Diencephalon (tissue), 2 donors: ENCODE data around the gene CEND1.

DNA sequence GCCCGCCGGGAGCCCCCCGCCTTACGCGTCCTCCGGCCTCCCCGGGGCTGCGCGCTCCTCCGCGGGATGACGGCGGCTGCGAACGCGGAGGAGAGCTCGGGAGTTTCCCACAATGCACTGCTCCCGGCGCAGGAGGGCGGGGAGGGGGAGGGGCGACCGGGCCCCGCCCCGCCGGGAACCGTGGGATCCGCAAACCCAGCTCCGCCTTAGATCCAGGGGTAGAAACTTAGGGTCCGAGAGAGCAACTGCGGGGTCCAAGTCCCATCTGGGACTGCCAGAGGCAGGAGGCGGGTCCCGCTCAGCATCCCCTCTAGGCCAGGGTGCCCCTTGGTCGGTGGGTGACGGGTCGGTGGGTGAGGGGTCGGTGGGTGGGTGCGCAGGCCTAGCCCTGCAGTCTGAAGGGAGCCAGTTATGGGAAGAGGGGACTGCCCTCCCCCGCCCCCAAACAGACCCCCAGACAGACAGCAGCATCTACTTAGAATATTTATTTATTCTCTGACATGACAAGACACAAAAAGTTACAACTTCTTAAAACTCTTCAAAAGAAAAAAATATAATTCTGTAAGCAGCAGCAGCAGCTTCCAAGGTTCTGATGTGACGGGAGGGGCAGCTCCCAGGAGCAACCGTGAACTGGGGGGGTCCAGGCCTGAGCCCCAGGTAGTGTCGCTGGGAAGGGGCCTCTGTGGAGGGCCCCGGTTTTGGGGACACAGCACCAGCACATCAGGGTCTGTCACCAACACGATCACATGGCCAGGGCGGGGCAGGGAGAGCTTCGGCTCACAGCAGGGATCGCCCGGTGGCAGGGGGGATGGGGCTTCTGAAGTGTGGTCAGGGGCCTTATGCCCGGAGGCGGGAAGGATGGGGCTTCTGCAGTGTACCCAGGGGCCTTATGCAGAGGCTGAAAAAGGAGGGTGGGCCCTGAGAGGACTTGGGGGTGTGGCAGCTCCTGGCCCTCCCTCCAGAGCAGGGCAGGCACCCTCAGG lies at the start of gene CEND1:
CEND1 (minus strand) TSS at position 86 of the 983 bp plus-strand sequence.
- RAMPAGE, long total RNA, result start-site peak on the minus strand centred at position 79 of the sequence, 36 bp wide, 801 and 522 reads in 2 replicates

DNA sequence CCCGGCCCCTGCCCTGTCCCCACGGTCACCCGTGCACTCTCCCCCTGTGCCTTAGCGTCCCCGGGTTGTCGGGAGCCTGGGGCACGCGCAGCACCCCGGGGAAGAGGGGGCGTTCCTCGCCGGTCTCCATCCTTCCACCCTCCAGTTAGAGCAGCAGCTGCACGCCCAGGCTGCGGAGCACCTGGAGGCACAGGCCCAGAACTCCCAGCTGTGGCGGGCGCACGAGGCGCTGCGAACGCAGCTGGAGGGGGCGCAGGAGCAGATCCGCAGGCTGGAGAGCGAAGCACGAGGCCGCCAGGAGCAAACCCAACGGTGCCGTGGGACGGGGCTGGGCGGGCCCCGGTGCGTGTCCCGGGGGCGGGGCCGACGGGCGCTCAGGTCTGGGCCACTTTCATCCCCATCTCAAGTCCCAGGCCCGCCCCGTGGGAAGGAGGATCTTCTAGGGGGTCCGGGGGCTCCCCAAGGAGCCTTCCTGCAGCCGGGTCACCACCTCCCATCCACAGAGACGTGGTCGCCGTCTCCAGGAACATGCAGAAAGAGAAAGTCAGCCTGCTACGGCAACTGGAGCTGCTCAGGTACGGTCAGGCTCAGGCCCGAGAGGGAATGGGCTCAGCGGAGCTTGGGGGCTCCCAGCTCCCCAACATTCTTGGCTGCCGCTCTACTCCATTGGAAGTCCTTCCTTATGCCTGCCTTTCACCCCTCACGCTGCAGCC lies 1.9 kb upstream of the CD151 start:
- RAMPAGE, long total RNA, result no peak

DNA sequence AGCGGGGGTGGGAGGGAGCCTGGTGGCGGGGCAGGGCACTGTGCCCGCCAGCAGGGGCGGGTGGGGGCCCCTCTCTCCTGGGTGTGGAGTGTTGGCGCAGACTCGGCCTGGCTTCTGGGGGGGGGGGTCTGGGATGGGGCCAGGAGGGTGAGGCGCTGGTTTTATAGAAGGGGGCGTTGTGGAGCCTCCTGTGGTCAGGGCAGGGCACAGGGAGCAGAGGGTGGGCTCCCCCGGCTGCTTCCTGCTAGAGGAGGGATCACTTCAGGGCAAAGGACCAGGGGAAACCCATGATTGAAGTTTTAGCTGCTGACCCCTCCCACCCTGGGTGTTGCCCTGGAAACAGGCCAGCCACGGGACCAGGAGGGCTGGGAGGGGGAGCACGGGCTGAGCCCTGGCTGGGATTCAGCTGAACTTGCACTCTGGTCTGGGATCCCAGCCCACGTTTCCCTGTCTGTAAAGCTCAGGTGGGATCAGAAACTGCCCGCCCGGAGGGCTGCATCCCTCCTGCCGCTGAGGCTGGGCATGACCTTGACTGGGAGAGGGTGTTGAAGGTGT lies 2.0 kb downstream of the TSPAN4 start:
- RAMPAGE, long total RNA, result no peak

GRCh38 chr11:910309-910525 lies 393 bp downstream of the CHID1 start:
- RAMPAGE, long total RNA, result no peak

DNA sequence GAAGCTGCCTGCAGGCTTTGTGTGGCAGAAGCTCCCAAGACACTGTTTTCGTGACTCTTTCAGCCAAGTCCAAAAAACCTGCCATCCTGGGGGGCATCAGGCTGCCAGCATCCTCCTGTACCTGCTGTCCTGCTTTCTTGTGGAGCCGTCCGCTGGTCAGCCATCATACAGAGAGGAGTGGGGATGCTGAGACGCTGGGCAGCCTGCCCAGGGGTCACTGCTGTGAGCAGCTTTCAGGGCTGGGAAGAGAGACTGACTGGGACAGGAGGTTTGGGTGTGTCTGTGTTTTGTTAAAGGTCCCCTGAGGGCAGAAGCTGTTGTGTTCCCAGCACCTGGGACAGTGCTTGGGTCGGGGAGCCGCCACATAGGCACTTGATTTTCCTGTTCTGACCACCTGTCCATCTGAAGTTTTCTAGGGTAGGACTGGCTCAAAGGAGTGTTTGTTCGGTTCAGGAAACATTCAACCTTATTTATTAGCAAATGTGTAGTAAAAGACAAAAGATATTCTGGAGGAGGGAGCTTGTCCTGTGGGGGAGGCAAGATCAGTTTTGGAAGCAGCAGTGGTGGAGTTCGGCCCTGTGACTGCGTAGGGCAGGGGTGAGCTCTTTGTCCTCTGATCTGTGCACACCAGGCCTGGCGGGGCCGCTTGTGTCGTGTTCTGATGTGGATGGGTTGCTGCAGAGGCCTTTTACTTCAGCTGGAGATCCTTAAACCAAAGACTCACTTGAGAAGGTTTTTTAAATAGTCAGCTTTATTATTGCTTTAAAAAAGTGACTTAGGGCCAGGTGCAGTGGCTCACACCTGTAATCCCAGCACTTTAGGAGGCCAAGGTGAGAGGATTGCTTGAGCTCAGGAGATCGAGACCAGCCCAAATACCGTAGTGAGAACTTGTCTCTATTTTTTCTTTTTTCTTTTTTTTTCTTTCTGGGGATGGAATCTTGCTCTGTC lies 29.9 kb downstream of the AP2A2 start:
- RAMPAGE, long total RNA, result no peak

DNA sequence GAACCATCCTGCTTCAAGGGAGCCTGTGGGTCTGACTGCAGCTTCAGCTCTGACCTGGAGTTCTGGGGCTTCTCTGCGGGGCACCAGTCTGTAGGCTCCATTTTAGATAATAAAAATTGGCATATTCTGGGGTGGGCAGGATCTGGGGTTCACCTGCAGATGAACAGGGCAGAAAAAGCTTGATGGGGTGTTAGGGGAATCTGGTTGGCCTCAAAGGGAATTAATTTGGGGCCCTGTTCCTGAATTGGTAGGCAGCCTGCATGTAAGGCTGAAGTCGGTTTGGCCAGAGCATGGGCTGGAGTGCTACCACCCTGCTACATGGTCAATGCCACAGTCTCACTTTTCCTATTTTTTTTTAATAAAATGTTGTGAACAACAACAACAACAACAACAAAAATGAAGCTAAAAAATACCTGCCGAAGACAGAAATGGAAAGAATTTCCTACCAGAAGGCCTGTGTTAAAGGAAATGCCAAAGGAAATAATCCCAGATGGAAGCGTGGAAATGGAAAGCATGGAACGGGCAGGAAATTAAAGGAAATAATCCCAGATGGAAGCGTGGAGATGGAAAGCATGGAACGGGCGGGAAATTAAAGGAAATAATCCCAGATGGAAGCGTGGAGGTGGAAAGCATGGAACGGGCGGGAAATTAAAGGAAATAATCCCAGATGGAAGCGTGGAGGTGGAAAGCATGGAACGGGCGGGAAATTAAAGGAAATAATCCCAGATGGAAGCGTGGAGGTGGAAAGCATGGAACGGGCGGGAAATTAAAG lies 38.8 kb downstream of the AP2A2 start:
- RAMPAGE, long total RNA, result no peak

GRCh38 chr11:1017244-1018030 lies 19.1 kb downstream of the MUC6 start:
- RAMPAGE, long total RNA, result no peak

DNA sequence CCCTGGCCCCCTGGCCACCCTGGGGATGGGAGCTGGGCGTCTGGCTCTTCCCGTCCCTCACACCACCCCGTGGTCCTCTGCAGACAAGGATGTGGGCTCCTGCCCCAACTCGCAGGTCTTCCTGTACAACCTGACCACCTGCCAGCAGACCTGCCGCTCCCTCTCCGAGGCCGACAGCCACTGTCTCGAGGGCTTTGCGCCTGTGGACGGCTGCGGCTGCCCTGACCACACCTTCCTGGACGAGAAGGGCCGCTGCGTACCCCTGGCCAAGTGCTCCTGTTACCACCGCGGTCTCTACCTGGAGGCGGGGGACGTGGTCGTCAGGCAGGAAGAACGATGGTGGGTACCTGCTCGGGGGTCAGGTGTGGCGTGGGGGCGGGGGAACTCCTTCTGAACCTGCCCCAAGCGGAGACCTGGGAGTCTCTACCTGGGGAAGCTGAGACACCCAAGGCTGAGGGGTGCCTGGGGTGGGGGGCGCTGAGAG lies 48.5 kb upstream of the MUC6 start:
- RAMPAGE, long total RNA, result no peak

- RAMPAGE, long total RNA, result no peak
Measured at GRCh38 chr11:1090685-1091249, 54.2 kb upstream of the MUC6 start.

GRCh38 chr11:1256032-1256357 lies 33.1 kb downstream of the MUC5B start:
- RAMPAGE, long total RNA, result no peak

DNA sequence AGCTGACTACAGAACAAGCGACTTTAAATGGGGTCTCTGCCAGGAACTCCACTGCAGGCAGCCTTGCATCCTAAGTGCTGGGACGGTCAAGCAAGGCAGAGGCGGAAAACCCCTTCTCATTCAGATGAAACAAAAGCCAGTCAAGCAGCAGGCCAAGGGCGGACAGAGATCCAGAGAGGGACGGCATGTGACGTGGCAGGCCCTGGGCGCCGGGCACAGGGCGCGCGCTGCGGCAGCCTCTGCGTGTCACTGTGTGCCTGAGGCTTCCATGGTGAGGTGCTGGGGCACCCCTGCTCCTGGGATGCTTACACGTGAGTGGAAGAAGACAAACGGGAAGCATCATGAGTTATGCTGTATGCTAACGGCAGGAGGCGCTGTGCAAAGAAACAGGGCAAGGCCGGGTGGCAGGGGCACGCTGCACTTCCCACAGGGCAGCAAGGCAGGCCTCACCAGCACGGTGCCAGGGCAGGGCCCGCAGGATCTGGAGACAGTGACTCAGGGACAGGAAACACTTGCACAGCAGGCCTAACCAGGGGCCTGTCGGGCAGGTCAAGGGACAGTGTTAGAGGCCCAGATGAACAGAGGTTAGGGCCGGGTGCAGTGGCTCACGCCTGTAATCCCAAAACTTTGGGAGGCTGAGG lies 6.1 kb downstream of the TOLLIP start:
- RAMPAGE, long total RNA, result no peak

DNA sequence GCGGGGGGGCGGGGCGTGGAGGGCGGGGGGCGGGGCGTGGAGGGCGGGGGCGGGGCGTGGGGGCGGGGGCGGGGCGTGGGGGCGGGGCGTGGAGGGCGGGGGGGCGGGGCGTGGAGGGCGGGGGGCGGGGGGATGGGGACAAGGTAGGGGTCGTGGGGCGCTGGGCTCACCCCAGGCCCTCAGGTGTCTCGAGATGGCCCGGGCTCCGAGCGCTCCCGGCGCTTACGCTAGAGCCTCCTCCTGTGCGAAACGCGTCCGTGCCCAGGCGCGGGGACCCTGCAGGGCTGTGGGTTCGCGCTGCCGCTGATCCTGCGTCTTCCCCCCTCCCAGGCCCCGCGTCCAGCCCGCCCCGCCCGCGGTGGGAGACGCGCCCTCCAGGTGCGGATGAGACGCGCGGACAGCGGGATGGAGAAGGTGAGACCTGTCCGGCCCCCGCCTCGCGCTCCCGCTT lies 27.3 kb upstream of the TOLLIP start:
- RAMPAGE, long total RNA, result no peak

- RAMPAGE, long total RNA, result no peak
Measured at GRCh38 chr11:1410734-1411814, 21.3 kb downstream of the BRSK2 start.

DNA sequence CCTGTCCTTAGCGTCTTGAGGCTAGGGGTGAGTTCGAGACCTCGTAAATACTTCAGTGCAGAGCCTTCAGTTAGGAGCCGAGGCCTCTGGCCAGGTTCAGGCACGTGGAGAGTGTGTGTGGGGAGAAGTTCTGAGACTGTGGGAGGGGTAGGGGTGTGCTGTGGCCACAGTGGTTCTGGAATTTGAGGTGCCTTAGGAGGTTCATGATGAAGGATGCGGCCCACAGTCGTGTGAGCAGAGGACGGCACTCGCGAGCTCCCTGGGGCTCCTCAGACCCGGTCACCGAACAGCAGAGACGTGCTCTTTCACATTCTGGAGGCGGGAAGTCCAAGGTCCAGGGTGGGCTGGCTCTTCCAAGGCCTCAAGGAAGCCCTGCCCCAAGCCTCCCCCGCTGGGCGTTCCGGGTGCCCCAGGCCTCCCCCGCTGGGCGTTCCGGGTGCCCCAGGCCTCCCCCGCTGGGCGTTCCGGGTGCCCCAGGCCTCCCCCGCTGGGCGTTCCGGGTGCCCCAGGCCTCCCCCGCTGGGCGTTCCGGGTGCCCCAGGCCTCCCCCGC lies 33.6 kb downstream of the BRSK2 start:
- RAMPAGE, long total RNA, result no peak

- RAMPAGE, long total RNA, result no peak
Measured at GRCh38 chr11:1487680-1488339, 1.2 kb upstream of the MOB2 start.

- RAMPAGE, long total RNA, result no peak
Measured at GRCh38 chr11:1512588-1512834, 25.9 kb upstream of the MOB2 start.

GRCh38 chr11:1514434-1515150 lies 28.0 kb upstream of the MOB2 start:
- RAMPAGE, long total RNA, result no peak

DNA sequence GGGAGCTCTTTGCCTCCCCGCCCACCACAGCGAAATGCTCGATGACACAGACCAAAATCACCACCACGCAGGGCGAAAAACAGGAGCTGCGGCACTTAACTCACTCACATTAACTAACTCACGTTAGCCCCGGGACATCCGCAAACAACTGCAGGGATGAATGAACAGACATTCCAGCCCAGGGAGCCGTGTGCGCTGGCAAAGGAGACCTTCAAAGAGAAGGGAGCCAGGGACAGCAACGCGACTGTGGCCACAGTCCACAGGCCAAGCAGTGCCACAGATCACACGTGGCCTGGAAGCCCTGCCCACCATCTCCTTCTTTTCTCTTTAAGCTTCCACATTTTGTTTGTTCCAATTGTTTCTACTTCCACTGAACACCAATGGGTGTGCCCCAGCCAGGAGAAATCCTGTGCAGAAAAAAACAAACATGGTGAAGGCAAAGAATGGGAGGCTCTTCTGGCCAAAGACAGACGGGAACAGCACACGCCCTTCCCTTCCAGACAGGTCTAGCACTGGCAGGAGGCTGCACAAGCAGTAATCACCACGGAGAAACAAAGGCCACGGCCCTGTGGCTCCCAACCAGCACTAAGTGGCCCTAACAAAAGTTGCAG lies 39.2 kb downstream of the DUSP8 start:
- RAMPAGE, long total RNA, result no peak

- RAMPAGE, long total RNA, result no peak
Measured at GRCh38 chr11:1547772-1549037, 23.9 kb downstream of the DUSP8 start.

- RAMPAGE, long total RNA, result no peak
Measured at GRCh38 chr11:1573937-1574922, 2.2 kb upstream of the DUSP8 start.